ENCODE measurements around a stretch of chr3.

- RAMPAGE, long total RNA, result no peak
- RRBS, result no CpG with 5 or more reads among the region's 7 CpGs
PRO-cap:
- standard, result no peak
- CoPRO, capped RNA only, 2 experiments, result no peak in any of the 2 experiments
- CoPRO, capped and uncapped RNA, 2 experiments, result no peak in any of the 2 experiments
- CoPRO, uncapped RNA only, 2 experiments, result no peak in any of the 2 experiments
CAGE:
- cytosol, long polyA plus RNA, result no peak
- long polyA plus RNA, result no peak
- nucleolus, long total RNA, result no peak
- nucleus, long polyA plus RNA, result no peak
These were observed 34.2 kb downstream of the CCNL1 start for GRCh38 chr3:157125695-157126211.

GRCh38 chr3:157147230-157148112, 12.5 kb downstream of the CCNL1 start:
- RAMPAGE, long total RNA, result no peak
- RRBS, result no CpG with 5 or more reads among the region's 5 CpGs
PRO-cap:
- standard, result no peak
- CoPRO, capped RNA only, 2 experiments, result no peak in any of the 2 experiments
- CoPRO, capped and uncapped RNA, 2 experiments, result peak in 1 of 2 experiments; most common minus-strand start chr3:157147563 (in 1)
- CoPRO, uncapped RNA only, 2 experiments, result peak in 2 of 2 experiments; most common minus-strand start chr3:157147440 (in 1)
CAGE:
- cytosol, long polyA plus RNA, result no peak
- long polyA plus RNA, result no peak
- nucleolus, long total RNA, result no peak
- nucleus, long polyA plus RNA, result no peak

DNA sequence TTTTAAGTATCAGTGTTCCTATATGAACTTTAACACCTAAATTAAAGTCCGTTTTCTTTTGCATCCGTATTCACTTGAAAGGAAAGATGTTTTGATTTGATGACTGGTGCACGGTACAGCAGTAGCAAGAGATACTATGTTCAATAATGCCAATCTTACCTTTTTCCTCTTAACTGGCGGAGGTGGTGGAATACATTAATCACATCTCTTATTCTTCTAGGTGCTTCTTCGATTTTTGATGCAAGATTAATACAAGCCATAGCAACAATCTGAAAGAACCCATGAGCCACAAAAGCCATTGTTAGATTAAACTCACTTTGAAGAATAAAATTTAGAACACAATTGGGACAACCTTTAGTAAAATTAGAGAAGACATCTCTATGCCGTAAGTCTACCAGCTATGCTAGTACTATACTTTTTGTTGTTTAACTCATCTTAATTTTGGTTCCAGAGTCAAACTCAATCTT, 1.2 kb downstream of the CCNL1 start:
- RAMPAGE, long total RNA, result no peak
- RRBS, result no CpG with 5 or more reads among the region's 6 CpGs
PRO-cap:
- standard, result no peak
- CoPRO, capped RNA only, 2 experiments, result no peak in any of the 2 experiments
- CoPRO, capped and uncapped RNA, 2 experiments, result no peak in any of the 2 experiments
- CoPRO, uncapped RNA only, 2 experiments, result no peak in any of the 2 experiments
CAGE:
- cytosol, long polyA plus RNA, result no peak
- long polyA plus RNA, result no peak
- nucleolus, long total RNA, result no peak
- nucleus, long polyA plus RNA, result no peak

DNA sequence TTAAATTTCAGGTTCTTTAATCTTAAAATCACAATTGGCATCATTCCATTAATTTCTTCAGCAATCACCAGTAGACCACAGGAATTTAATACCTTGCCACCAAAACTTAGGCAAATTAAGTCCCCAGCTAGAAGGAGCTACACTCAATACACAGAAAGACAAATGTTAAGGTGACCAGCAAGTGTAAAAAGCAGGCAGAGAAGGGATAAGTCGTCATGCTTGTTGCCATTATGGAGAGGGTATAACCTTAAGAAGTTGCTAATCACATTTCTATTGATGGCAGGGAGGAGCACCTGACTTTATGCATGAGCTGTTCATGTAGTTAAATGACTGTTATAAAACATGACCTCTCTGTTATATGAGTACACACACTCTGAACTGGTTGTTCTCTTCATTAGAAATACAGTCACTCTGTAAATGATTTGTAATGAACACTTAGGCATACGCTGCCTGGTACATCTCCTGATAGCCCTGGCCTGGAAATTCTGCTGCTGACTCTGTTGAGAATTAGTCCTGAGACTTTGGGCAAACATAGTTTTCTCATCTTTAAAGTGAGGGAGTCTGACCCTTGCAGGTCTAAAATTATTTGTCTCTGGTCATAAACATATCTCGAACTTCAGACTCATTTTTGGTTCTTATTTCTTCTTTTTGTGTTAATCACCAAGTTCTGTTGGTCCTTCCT, 6.7 kb upstream of the CCNL1 start:
- RAMPAGE, long total RNA, result no peak
- RRBS, result no CpG with 5 or more reads among the region's 3 CpGs
PRO-cap:
- standard, result no peak
- CoPRO, capped RNA only, 2 experiments, result no peak in any of the 2 experiments
- CoPRO, capped and uncapped RNA, 2 experiments, result no peak in any of the 2 experiments
- CoPRO, uncapped RNA only, 2 experiments, result no peak in any of the 2 experiments
CAGE:
- cytosol, long polyA plus RNA, result no peak
- long polyA plus RNA, result no peak
- nucleolus, long total RNA, result no peak
- nucleus, long polyA plus RNA, result no peak

DNA sequence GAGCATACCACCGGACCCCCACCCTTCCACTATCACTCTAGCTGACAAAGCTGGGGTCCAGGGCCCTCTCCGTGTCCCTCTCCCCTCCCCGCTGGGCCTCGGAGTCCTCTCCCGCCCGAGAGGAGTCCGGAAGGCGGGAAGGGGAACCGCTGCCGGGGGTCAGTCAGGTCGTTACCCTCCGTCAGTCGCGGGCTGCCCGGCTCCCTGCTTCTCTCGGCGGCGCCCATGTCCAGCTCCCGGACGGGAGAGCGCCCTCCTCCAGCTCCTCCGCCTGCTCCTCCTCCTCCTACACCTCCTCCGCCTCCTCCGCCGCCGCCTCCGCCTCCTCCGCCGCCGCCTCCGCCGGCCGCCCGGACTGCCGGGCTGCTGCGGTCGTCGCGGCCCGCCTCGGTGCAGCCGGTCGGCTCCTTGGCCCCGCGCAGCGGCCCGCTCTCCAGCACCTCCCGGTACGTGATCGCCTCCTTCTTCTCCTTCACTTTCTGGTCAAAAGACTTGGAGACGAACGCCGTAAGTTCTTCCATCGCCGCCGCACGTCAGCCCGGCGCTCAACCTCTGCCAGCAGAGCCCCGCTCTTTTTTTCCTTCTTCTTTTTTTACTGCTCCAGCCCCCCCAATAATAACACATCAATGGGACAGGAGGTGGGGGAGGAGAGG, 590 bp downstream of the SHOX2 start:
- RAMPAGE, long total RNA, result start-site peak on the minus strand centred at position 260 of the sequence, 58 bp wide, 90 and 28 reads in 2 replicates
- RRBS, result 1% methylated on average over 25 of the region's 60 CpGs
PRO-cap:
- standard, result bidirectional peak, plus-strand start at position 323 of the sequence, minus-strand start at position 236 of the sequence; bidirectional peak, plus-strand start outside the sequence, minus-strand start at position 539 of the sequence
- CoPRO, capped RNA only, 2 experiments, result peak in 2 of 2 experiments; most common plus-strand start position 184 of the sequence (in 2); most common minus-strand start position 250 of the sequence (in 2)
- CoPRO, capped and uncapped RNA, 2 experiments, result peak in 1 of 2 experiments; most common plus-strand start position 395 of the sequence (in 1); most common minus-strand start position 250 of the sequence (in 1)
- CoPRO, uncapped RNA only, 2 experiments, result no peak in any of the 2 experiments
CAGE:
- cytosol, long polyA plus RNA, result start-site peak on the minus strand centred at position 278 of the sequence, 56 bp wide, 67 and 32 reads in 2 replicates
- long polyA plus RNA, result no peak
- nucleolus, long total RNA, result no peak
- nucleus, long polyA plus RNA, result start-site peak on the minus strand centred at position 269 of the sequence, 71 bp wide, 77 and 113 reads in 2 replicates

GRCh38 chr3:158634751-158635110, 9.6 kb upstream of the GFM1 start:
- RAMPAGE, long total RNA, result no peak
- RRBS, result no CpG with 5 or more reads among the region's 17 CpGs
PRO-cap:
- standard, result no peak
- CoPRO, capped RNA only, 2 experiments, result no peak in any of the 2 experiments
- CoPRO, capped and uncapped RNA, 2 experiments, result no peak in any of the 2 experiments
- CoPRO, uncapped RNA only, 2 experiments, result no peak in any of the 2 experiments
CAGE:
- cytosol, long polyA plus RNA, result no peak
- long polyA plus RNA, result no peak
- nucleolus, long total RNA, result no peak
- nucleus, long polyA plus RNA, result no peak

DNA sequence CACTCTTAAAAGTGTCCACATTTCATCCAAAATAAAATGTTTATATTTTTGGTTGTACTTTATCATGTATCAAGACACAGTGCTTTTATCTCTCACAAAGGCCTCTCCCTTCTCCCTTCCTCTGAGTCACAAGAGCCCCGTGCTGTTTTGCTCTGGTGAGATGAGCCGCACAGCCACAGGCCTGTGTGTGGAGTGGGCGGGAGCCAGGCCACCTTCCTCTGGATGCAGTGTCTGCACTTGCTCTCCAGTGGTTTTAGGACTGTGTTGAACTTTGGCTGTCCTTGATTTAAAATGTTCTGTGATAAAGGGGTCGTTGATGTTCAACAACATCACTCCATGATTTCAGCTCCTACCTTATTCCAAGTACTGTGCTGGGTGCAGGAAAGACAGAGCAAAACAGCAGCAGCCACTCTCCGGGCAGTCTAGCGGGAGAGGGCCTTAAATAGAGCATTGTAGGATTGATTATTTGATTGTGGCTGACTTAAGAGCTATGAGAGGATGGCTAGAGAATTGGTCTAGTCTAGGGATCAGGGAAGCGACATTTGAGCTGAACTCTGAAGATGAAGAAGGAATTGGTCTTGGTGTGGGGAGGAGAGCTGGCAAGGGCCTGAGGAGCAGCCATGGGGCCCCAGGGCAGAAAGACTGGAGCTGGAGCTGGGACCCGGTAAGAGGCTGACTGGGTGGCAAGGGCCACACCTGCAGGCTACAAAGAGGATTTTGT, 15.2 kb downstream of the RARRES1 start:
- RAMPAGE, long total RNA, result no peak
- RRBS, result no CpG with 5 or more reads among the region's 8 CpGs
PRO-cap:
- standard, result no peak
- CoPRO, capped RNA only, 2 experiments, result no peak in any of the 2 experiments
- CoPRO, capped and uncapped RNA, 2 experiments, result no peak in any of the 2 experiments
- CoPRO, uncapped RNA only, 2 experiments, result no peak in any of the 2 experiments
CAGE:
- cytosol, long polyA plus RNA, result no peak
- long polyA plus RNA, result no peak
- nucleolus, long total RNA, result no peak
- nucleus, long polyA plus RNA, result no peak

- RAMPAGE, long total RNA, result no peak
- RRBS, result no CpG with 5 or more reads among the region's 5 CpGs
PRO-cap:
- standard, result no peak
- CoPRO, capped RNA only, 2 experiments, result no peak in any of the 2 experiments
- CoPRO, capped and uncapped RNA, 2 experiments, result no peak in any of the 2 experiments
- CoPRO, uncapped RNA only, 2 experiments, result no peak in any of the 2 experiments
CAGE:
- cytosol, long polyA plus RNA, result no peak
- long polyA plus RNA, result no peak
- nucleolus, long total RNA, result no peak
- nucleus, long polyA plus RNA, result no peak
These were observed 32.2 kb upstream of the MFSD1 start for GRCh38 chr3:158769552-158770164.

DNA sequence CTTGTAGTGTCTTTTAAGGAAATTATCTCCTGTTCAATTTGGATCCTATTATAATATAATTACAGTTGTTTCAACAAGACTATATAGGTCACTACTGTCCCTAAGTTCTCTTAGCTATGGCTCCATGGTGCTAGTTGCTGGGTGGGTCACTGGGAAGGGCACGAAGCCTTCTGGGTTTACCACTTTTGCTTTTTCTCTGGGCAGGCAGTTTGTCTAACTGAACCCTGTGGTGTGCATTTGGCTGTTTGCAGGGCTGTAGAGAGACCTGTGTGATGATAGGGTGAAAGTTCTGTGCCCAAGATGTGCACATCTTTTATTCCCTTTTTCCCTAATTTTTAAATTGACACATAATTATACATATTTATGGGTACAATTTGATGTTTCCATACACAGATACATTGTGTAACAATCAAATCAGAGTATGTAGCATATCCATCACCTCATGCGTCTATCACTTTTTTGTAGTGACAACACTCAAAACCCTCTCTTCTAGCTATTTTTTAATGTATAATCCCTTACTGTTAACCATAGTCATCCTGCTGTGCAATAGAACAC, 16.1 kb downstream of the MFSD1 start:
- RAMPAGE, long total RNA, result no peak
- RRBS, result no CpG with 5 or more reads among the region's 2 CpGs
PRO-cap:
- standard, result no peak
- CoPRO, capped RNA only, 2 experiments, result no peak in any of the 2 experiments
- CoPRO, capped and uncapped RNA, 2 experiments, result no peak in any of the 2 experiments
- CoPRO, uncapped RNA only, 2 experiments, result no peak in any of the 2 experiments
CAGE:
- cytosol, long polyA plus RNA, result no peak
- long polyA plus RNA, result no peak
- nucleolus, long total RNA, result no peak
- nucleus, long polyA plus RNA, result no peak

- RAMPAGE, long total RNA, result no peak
- RRBS, result no CpG with 5 or more reads among the region's 5 CpGs
PRO-cap:
- standard, result no peak
- CoPRO, capped RNA only, 2 experiments, result no peak in any of the 2 experiments
- CoPRO, capped and uncapped RNA, 2 experiments, result no peak in any of the 2 experiments
- CoPRO, uncapped RNA only, 2 experiments, result no peak in any of the 2 experiments
CAGE:
- cytosol, long polyA plus RNA, result no peak
- long polyA plus RNA, result no peak
- nucleolus, long total RNA, result no peak
- nucleus, long polyA plus RNA, result no peak
These were observed 411.1 kb upstream of the C3orf80 start for GRCh38 chr3:159814145-159814585.

- RAMPAGE, long total RNA, result no peak
- RRBS, result no CpG with 5 or more reads among the region's 4 CpGs
PRO-cap:
- standard, result no peak
- CoPRO, capped RNA only, 2 experiments, result no peak in any of the 2 experiments
- CoPRO, capped and uncapped RNA, 2 experiments, result no peak in any of the 2 experiments
- CoPRO, uncapped RNA only, 2 experiments, result no peak in any of the 2 experiments
CAGE:
- cytosol, long polyA plus RNA, result no peak
- long polyA plus RNA, result no peak
- nucleolus, long total RNA, result no peak
- nucleus, long polyA plus RNA, result no peak
These were observed 401.1 kb upstream of the C3orf80 start for GRCh38 chr3:159824022-159824641.

DNA sequence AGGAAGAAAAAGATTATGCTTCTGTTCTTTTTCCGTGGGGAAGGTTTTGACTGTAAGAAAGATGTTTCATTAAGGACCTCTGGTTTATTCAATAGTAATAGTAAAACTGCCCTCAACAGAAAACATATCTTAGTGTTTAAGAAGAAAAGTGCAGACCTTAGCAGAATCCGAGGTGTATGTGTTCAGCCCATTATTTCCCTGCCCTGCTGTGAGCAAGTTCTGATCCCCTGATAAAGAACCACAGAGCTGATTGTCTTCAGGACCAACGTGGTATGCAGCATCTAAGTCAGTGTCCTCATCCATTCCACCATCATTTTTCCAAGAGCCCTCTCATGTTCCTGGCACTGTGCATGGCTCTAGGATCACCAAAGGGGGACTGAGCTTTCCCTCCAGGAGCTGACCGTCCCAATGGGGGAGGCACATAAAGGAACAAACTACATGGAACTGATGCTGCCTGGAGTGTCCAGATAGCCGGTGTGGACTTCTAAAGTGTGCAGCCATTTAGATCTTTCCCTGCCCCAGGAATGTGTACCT, 369.3 kb upstream of the C3orf80 start:
- RAMPAGE, long total RNA, result no peak
- RRBS, result no CpG with 5 or more reads among the region's 5 CpGs
PRO-cap:
- standard, result no peak
- CoPRO, capped RNA only, 2 experiments, result no peak in any of the 2 experiments
- CoPRO, capped and uncapped RNA, 2 experiments, result no peak in any of the 2 experiments
- CoPRO, uncapped RNA only, 2 experiments, result no peak in any of the 2 experiments
CAGE:
- cytosol, long polyA plus RNA, result no peak
- long polyA plus RNA, result no peak
- nucleolus, long total RNA, result no peak
- nucleus, long polyA plus RNA, result no peak

DNA sequence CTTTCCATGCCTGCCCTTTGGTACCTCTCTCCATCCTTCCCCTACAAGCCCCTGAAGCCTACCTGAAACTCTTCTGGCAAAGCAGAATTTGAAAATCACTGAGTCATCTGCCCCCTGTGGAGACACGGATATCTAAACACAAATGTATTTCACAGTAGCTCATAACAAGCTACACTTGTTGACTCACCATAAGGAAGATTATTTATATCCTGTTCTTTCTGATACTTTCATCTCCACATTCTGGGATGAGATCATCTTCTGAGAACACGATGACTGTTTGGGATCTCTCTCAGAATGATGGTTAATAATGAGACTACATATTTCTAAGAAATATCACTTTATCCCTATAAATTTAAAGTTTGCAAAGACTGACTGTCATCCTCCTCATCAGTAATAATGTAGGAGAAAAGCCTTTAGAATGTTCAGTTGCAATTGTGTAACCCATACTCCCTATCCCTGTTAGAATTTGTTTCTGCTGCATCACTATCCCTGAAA, 352.8 kb upstream of the C3orf80 start:
- RAMPAGE, long total RNA, result no peak
- RRBS, result no CpG with 5 or more reads among the region's 2 CpGs
PRO-cap:
- standard, result no peak
- CoPRO, capped RNA only, 2 experiments, result no peak in any of the 2 experiments
- CoPRO, capped and uncapped RNA, 2 experiments, result no peak in any of the 2 experiments
- CoPRO, uncapped RNA only, 2 experiments, result no peak in any of the 2 experiments
CAGE:
- cytosol, long polyA plus RNA, result no peak
- long polyA plus RNA, result no peak
- nucleolus, long total RNA, result no peak
- nucleus, long polyA plus RNA, result no peak

DNA sequence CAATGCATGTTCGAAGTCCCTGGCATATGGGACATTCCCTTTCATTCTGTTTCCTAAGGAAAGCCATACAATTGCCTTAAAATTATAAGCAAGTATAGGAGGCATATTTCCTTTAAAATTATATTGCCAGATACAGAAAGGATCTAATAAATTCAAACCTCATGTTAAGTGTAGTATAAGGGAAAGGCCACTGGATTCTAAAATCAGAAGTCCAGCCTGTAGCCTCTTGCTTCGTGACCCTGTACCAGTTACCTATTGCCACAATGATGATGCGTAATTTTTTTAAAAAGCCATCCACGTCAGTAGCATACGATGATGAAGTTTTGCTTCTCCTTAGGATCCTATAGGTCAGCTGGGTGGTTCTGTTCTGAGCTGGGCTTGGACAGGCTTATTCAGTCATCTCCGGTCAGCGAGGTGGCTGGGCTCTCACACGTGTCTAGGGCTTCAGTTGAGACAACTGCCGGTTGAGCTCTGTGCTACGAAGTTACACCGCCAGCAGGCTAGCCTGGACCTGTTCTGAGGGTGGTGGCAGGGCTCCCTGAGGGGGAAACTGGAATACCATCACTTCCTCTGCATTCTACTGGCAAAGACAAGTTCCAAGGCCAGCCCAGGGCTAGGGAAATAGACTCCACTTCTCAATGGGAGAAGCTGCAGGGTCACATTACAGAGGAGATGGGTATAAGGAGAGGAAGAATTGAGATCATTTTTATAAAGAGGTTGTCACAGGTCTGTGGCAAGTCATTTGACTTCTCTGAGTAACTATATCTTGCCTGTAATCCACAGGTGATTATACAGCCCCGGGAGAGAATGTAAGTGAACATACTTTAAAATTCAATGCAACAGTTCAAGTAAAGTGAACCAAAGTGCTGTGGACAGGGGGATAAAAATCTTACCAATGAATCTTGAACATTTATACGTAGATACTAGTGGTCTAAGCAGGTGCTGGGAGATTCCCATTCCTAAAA, 343.5 kb upstream of the C3orf80 start:
- RAMPAGE, long total RNA, result no peak
- RRBS, result 4% methylated on average over 4 of the region's 13 CpGs
PRO-cap:
- standard, result no peak
- CoPRO, capped RNA only, 2 experiments, result no peak in any of the 2 experiments
- CoPRO, capped and uncapped RNA, 2 experiments, result no peak in any of the 2 experiments
- CoPRO, uncapped RNA only, 2 experiments, result no peak in any of the 2 experiments
CAGE:
- cytosol, long polyA plus RNA, result no peak
- long polyA plus RNA, result no peak
- nucleolus, long total RNA, result no peak
- nucleus, long polyA plus RNA, result no peak

DNA sequence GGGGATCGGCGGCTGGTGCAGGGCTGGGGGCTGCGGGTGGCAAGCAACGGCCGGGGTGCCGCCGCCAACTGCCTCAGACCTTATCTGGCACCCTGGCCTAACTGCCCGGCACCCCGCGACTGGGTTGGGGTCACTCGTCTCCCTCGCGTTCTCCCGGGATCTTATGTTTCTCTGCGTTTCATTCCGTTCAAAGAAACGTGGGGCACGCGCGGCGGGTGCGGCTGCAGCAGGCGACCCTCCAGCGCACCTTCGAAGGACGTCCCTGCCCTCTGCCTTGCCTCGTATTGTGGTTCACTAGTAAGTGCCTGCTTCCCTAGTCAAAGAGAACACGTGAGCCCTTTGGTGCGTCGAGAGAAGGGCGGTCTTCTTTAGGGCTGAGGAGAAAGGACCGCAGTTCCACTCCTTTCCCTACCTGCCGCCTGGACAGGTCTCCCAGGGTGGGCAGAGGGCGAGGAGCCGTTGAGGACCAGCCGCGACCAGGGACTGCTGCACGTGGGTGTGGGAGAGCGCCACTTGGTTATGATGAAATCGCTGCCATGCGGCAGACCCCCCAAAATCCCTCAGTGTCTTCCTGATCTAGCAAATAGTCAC, 1.3 kb downstream of the C3orf80 start:
- RAMPAGE, long total RNA, result no peak
- RRBS, result 70% methylated on average over 10 of the region's 41 CpGs
PRO-cap:
- standard, result no peak
- CoPRO, capped RNA only, 2 experiments, result no peak in any of the 2 experiments
- CoPRO, capped and uncapped RNA, 2 experiments, result no peak in any of the 2 experiments
- CoPRO, uncapped RNA only, 2 experiments, result no peak in any of the 2 experiments
CAGE:
- cytosol, long polyA plus RNA, result no peak
- long polyA plus RNA, result no peak
- nucleolus, long total RNA, result no peak
- nucleus, long polyA plus RNA, result no peak

DNA sequence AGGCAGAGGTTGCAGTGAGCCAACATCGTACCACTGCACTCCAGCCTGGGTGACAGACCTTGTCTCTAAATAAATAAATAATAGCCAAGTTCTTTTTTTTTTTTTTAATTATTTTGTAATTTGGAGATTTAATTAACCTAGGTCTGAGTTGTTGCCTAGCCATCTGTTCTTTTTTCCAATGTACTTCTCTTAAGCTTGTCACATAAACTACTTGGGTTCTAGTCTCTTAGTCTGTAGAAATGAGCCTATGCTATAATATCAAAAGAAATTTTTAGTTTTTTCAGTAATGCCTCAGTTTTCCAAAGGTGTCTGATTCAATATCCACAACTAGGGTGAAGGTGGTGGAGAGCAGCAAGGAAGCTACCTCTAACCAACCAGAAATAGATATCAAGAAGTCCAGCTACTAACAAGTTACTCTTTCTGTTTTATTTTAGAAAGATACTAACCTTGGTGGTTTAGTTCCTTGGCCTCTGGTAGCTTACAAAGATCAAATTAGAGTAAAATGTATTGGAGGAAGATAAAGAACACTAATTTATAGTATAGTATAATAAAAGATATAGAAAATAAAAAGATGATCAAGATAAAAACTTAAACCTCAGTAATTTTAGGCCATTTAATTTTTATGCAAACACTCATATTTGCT, 8.2 kb downstream of the SMC4 start:
- RAMPAGE, long total RNA, result no peak
- RRBS, result no CpG with 5 or more reads among the region's 1 CpG
PRO-cap:
- standard, result no peak
- CoPRO, capped RNA only, 2 experiments, result no peak in any of the 2 experiments
- CoPRO, capped and uncapped RNA, 2 experiments, result no peak in any of the 2 experiments
- CoPRO, uncapped RNA only, 2 experiments, result peak in 2 of 2 experiments; most common plus-strand start position 131 of the sequence (in 2); most common minus-strand start position 544 of the sequence (in 1)
CAGE:
- cytosol, long polyA plus RNA, result no peak
- long polyA plus RNA, result no peak
- nucleolus, long total RNA, result no peak
- nucleus, long polyA plus RNA, result no peak

DNA sequence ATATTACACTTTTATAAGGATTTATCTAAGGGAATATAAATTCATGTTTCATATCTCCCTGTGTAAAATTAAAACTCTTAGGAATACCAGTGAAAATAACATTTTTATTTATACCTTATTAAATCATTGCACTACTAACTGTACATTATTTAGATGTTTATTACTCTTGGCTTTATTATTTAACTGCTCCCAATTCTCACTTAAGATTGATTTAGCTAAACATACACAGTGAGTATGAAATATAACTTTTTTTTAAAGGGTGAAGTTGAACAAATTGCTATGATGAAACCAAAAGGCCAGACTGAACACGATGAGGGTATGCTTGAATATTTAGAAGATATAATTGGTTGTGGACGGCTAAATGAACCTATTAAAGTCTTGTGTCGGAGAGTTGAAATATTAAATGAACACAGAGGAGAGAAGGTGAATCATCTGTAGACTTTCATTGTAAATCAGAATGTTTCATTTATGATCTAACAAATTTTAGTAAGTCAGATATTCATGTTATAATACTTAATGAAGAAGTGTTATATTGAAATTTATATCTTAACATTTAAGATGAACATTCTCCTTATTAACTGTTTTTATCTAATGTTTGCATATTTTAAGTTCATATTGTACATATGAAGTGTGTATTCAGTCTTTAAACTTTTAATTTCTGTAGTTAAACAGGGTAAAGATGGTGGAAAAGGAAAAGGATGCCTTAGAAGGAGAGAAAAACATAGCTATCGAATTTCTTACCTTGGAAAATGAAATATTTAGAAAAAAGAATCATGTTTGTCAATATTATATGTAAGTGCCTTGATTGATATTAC, 12.4 kb downstream of the SMC4 start:
- RAMPAGE, long total RNA, result no peak
- RRBS, result no CpG with 5 or more reads among the region's 4 CpGs
PRO-cap:
- standard, result no peak
- CoPRO, capped RNA only, 2 experiments, result no peak in any of the 2 experiments
- CoPRO, capped and uncapped RNA, 2 experiments, result no peak in any of the 2 experiments
- CoPRO, uncapped RNA only, 2 experiments, result peak in 2 of 2 experiments; most common plus-strand start position 342 of the sequence (in 1)
CAGE:
- cytosol, long polyA plus RNA, result start-site peak on the plus strand centred at position 356 of the sequence, 125 bp wide, 69 and 62 reads in 2 replicates
- long polyA plus RNA, result start-site peak on the plus strand centred at position 340 of the sequence, 157 bp wide, 276 and 298 reads in 2 replicates; start-site peak on the plus strand centred at position 692 of the sequence, 45 bp wide, 376 and 260 reads in 2 replicates
- nucleolus, long total RNA, result no peak
- nucleus, long polyA plus RNA, result start-site peak on the plus strand centred at position 327 of the sequence, 66 bp wide, 91 and 137 reads in 2 replicates; start-site peak on the plus strand centred at position 415 of the sequence, 8 bp wide, 38 and 36 reads in 2 replicates; start-site peak on the plus strand centred at position 692 of the sequence, 44 bp wide, 88 and 134 reads in 2 replicates

DNA sequence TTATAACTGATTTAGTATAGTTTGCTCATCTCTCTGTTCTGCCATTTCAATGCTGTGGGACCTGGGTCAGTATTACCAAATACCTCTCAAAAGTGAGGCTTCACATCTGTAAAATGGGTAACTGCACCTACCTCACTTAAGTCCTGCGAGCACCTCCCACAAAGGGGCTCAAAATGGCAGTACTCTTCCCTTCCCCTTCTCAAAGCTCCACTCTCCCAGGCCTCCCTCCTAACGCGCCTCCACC, 499 bp downstream of the TRIM59 start:
- RAMPAGE, long total RNA, result no peak
- RRBS, result no CpG with 5 or more reads among the region's 3 CpGs
PRO-cap:
- standard, result no peak
- CoPRO, capped RNA only, 2 experiments, result no peak in any of the 2 experiments
- CoPRO, capped and uncapped RNA, 2 experiments, result no peak in any of the 2 experiments
- CoPRO, uncapped RNA only, 2 experiments, result no peak in any of the 2 experiments
CAGE:
- cytosol, long polyA plus RNA, result no peak
- long polyA plus RNA, result no peak
- nucleolus, long total RNA, result no peak
- nucleus, long polyA plus RNA, result no peak